Metastatic Liver Carcinoma in the Adrenal Gland (tissue), 2 donors: ENCODE data around the genes TIGAR and KCNA6.

- PRO-cap, 2 experiments, result no peak in any of the 2 experiments
Measured at GRCh38 chr12:4305396-4305766, 15.6 kb upstream of the TIGAR start.

GRCh38 chr12:4320858-4321952 lies at the start of gene TIGAR:
TIGAR (plus strand) TSS chr12:4321213.
- PRO-cap, 2 experiments, result peak in 2 of 2 experiments; most common plus-strand start chr12:4321218 (in 1); most common minus-strand start chr12:4320949 (in 2)

- PRO-cap, 2 experiments, result no peak in any of the 2 experiments
Measured at GRCh38 chr12:4434821-4435081, 10.9 kb downstream of the FGF6 start.

- PRO-cap, 2 experiments, result no peak in any of the 2 experiments
Measured at GRCh38 chr12:4701245-4701924, 18.8 kb upstream of the GALNT8 start.

DNA sequence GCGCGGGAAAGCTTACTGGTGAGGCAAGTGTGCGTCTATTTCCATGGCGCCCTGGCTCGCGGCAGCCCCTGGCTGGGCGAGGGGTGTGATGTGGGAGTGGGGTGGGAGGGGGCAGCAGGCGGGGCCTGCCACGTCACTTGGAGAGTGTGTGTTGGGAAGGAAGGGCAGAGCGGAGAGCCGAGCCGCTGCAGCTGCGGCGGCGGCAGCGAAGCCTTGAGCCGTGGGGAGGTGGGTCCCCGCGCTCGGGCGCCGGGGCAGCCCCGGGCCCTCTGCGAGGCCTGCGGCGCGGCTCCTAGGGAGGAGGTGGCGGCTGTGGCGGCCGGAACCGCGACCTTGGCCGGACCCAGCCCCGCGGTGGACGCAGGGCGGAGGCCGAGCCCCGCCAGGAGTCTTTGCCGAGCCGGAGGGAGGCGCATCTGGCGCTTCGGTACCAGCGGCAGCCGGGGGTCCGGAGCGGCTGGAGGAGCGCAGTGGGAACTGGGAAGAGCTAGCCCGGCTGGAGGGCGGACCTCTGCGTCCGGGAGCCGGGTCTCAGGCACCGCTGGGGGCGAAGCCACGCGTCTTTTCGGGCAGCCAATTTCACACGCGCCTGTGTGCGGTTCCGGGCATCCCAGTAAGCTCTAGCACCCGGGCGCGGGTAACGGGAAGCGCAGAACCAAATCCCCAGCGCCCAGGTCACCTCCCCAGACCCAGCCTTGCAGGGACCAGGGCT lies at the start of gene KCNA6:
TSS of gene KCNA6 (plus strand) at position 167 of the 712 bp plus-strand sequence.
- PRO-cap, 2 experiments, result no peak in any of the 2 experiments

DNA sequence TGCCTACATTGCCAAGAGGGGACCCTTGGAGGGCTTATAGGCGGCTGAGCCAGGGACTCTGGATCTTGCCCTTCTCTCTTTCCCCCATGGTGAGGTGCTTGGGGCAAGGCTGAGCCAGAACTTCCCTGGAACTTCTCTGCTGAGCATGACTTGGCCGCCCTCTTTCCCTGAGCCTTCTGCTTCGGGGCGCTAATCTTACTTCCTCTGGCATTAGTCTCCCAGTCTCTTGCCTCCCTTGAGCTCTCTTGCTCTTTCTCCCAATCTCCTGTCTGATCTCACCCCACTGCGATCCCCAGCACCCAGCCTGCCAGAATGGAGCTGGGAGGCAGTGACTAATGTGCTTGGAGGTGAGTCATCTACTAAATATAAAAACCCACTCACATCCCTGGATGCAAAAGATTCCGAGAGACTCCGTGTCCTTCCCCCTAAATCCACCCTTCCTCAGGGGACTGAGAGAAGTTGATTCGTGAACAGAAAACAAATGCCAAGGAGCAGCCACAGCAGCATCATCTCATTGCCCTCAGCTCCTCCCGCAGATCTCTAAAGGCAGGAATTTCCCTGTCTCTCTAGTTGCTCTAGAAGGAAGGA lies 45.8 kb upstream of the KCNA5 start:
- PRO-cap, 2 experiments, result no peak in any of the 2 experiments

- PRO-cap, 2 experiments, result no peak in any of the 2 experiments
Measured at GRCh38 chr12:5114737-5115030, 71.0 kb downstream of the KCNA5 start.

GRCh38 chr12:5122170-5122743 lies 78.6 kb downstream of the KCNA5 start:
- PRO-cap, 2 experiments, result no peak in any of the 2 experiments

GRCh38 chr12:5171005-5171392 lies 127.3 kb downstream of the KCNA5 start:
- PRO-cap, 2 experiments, result no peak in any of the 2 experiments

DNA sequence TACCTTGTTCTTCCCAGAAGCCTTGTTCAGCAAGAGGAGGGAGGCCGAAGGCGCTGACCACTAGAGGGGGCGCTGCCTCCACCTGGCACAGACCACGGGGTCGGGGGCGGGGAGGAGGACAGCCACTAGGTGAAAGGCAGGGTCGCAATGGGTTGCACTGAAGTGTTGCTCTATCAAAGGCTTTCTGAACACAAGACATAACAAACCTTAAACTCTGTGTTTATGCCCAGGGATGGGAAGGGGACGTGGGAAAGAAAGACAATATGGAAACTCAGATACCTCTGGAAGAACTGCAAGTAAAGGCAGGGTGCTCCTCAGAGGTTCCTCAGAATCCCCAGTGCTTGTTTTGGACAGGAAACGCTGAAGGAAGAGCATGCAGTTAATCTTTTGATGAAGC lies 157.0 kb downstream of the KCNA5 start:
- PRO-cap, 2 experiments, result no peak in any of the 2 experiments

GRCh38 chr12:5333039-5333451 lies 98.9 kb upstream of the NTF3 start:
- PRO-cap, 2 experiments, result no peak in any of the 2 experiments

- PRO-cap, 2 experiments, result no peak in any of the 2 experiments
Measured at GRCh38 chr12:5934511-5935177, 10.4 kb downstream of the ANO2 start.

DNA sequence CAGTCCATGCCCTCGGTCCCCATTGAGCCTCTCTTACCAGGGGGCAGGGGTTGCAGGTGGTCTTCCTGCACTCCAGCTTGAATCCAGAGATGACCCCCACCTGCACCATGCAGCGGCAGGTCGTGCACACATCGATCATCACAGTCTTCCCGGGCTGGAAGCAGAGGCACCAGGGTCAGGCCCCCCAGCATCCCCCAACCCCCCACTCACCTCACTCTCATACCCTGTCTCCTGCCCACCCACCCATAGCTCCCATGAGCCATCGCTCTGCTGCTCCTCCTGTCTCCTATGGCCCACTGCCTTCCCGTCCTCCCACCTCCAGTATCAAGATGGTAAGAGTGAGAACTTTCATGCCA lies 22.4 kb upstream of the ANO2 start:
- PRO-cap, 2 experiments, result no peak in any of the 2 experiments

DNA sequence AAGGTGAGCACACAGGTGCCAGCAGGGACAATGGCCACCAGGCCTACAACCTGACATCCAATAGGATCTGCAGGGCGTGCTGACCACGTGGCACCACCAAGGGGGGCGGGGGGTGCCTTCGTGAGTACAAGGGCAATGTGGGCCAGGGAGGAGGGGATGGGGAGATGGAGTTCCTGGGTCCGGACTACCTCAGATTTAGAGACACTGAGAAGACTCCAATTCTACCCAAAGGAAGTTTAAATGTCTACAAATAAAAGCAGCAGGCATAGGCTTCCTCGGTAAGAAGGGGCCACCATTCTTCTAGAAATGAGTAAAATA lies 71.8 kb upstream of the ANO2 start:
- PRO-cap, 2 experiments, result no peak in any of the 2 experiments

DNA sequence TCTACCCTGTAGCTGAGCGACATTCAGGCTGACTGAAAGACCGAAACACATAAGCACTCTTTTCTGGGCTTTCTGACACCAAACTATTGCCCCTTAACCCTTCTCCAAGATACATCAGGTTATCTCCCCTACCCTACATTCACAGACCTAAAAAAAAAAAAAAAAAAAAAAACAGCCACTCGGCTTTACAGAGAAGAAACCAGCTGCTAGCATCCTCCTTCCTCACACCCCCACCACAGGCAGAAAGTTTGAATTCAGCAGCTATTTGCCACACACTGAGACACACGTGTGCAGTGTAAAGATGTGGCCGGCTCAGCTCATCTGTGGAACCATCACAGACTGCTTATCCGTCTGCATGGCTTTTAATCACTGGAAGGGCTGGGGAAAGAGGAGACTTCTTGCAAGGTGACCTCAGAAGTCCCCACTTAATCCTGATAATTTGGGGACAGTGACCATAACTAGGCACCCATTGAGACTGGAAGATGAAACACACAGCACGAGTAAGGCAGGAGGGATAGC lies 50.1 kb downstream of the VWF start:
- PRO-cap, 2 experiments, result no peak in any of the 2 experiments

DNA sequence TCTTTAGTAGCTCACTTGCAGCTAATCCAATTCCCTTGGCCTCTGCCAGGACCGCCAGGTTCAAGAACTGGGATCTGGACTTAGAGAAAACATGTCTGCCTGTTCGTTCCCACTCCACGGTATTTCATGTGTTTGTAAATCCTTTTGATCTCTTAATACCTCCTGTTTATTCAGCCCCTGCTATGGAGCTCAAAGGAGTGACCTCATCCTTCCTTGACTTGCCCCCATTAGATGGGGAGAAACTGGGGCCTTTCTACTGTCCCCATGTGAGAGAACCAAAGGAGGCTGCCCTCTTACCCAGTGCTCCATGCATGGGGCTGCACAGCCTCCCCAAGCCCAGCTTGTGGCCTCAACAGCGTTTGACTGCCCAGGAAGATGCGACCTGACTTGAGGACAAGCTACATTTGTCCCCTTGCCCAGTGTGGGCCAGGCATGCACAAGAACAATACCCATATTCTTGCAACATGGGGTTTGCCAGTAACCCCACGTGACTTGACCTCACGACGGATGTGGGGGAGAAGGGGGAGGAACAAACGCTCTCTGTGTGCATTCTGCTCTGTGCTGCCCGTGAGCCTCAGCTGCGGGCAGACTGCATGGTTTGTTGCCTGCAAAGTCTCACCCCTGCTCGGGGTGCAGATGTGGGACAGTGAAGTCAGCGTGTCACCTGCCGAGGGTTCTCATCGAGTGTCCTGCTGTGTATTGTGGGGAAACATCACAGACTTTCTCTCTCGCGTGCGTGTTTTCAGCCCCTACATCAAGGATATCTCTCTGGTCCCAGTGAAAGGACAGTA lies 30.4 kb downstream of the CD9 start:
- PRO-cap, 2 experiments, result no peak in any of the 2 experiments

- PRO-cap, 2 experiments, result no peak in any of the 2 experiments
Measured at GRCh38 chr12:6233691-6234700, 33.8 kb downstream of the CD9 start.

DNA sequence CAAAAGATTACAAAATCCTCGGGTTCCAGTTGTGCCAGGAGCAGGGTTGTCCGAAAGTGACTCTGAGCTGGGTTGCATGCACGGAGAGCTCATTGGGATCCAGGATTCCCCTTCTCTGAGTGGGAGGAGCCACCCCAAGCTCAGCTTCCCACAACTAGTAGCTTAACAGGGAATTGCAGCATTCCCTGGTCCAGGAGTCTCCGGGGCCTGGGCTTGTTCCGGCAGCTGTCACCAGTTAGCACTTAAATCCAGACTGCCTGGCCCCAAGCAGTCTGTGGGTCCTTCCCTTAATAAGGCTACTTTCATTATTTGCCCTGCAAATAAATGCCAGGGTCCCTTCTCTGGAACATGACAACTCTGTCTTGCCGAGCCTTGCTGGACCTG lies 50.2 kb downstream of the CD9 start:
- PRO-cap, 2 experiments, result no peak in any of the 2 experiments

DNA sequence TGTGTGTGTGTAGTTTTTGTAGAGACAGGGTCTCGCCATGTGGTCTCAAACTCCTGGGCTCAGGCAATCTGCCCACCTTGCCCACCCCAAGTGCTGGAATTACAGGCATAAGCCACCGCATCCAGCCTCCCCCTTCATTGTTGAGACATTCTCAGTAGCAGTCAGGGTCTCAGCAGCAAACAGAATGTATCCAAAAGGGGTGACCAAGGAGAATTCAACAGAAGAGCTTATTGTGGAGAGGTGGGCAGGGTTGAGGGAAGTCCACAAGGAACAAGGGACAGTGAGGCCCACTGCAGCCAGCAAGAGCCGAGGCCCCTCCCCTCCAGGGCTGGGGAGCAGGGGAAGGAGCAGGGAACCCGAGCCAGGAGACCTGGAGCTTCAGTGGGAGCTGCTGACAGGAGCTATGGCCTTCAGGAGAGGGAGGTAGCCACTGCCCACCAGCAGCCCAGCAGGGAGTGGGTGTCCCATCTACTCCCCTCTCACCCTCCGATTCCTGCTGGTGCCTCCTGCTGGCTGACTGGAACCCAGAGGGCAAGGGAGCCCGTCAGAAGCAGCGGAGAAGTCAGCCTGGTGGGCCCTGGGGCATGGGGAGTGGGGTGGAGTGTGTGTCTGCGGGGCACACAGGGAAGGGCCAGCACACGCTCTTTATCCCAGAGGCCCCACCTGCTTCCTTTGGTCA lies 37.1 kb upstream of the PLEKHG6 start:
- PRO-cap, 2 experiments, result no peak in any of the 2 experiments

DNA sequence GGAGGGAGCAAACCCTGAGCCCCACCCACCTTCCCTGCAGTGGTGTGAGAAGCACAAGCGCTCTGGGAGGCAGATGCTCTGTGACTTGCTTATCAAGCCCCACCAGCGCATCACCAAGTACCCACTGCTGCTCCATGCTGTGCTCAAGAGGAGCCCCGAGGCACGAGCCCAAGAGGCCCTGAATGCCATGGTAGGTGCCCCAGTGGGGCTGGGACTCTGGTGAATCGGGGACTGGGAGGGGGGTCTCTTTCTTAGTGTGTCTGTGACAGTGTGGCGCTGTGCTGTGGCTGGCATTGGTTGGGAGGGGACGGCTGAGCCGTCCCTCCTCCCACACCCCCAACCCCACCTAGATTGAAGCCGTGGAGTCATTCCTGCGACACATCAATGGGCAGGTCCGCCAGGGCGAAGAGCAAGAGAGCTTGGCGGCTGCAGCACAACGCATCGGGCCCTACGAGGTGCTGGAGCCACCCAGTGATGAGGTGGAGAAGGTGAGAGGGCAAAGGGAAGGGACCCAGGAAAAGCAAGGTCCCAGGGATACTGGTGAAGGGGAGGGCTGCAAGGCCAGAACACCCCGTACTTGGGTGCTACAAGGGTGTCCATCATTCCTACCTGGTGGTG lies 7.1 kb downstream of the PLEKHG6 start:
- PRO-cap, 2 experiments, result no peak in any of the 2 experiments